T47D (cell line): ENCODE measurements around a stretch of chr16.

DNA sequence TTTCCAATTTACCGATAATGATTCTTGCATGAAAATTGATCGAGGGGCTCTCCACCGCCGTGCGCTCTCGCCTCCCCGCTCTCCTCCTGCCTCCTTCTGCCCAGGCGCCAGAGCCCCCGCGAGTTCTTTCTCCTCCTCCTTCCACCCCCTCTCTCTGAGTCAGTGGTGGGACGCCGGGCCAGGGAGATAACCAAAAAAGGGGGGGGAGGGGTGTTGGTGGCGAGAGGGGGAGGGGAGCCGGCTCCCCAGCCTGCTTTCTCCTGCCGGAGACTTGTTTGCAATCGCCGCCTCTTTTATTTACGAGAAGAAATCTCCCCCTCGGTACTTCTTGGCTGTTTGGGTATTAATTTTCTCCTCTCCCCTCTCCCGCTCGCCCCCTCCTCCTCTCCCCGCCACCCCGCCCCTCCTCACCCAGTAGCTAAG lies 57.9 kb upstream of the GSE1 start:
- RRBS: 7% methylated on average over 3 of the region's 23 CpGs

DNA sequence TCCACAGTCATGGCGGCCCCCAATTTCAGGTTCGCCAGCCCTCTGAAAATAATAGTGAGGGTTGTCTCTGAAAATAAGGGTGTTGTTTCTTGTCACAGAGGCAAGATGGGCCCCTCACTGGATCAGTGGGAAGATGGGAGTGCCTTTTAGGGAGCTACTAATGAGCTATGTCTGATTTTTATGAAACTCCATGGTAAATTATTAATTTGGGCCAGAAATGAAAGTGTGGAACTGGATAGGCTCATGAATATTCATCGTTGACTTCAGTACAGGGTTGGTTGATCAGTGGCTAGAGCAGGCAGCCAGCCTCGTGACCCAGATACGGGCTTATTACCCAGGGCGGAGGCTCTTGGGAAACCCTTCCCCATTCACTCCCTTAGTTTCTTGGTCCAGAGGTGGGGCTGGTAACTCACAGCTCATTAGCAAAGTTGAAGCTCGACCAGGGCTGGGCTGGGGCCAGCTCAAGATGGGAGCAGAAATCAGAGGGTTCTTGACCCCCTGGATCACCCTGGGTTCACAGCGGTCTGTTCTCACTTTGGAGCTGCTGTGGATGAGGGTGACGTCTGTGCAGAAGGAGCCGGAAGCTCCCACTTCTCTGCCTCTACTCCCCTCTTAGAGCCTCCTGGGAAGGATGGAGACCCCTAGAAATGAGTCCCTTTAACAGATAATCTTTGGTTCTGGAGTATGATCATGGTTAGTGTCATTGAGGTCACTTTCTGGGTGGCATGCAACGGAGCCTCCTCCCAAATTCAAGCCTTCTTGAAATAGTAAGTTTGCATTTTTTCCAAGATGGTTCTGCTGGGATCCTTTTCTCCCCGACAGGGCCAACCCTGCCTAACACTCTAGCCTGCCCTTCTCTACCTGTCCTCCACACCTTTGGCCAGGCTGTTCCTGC lies 44.6 kb upstream of the GSE1 start:
- RRBS: no CpG with 5 or more reads among the region's 12 CpGs

DNA sequence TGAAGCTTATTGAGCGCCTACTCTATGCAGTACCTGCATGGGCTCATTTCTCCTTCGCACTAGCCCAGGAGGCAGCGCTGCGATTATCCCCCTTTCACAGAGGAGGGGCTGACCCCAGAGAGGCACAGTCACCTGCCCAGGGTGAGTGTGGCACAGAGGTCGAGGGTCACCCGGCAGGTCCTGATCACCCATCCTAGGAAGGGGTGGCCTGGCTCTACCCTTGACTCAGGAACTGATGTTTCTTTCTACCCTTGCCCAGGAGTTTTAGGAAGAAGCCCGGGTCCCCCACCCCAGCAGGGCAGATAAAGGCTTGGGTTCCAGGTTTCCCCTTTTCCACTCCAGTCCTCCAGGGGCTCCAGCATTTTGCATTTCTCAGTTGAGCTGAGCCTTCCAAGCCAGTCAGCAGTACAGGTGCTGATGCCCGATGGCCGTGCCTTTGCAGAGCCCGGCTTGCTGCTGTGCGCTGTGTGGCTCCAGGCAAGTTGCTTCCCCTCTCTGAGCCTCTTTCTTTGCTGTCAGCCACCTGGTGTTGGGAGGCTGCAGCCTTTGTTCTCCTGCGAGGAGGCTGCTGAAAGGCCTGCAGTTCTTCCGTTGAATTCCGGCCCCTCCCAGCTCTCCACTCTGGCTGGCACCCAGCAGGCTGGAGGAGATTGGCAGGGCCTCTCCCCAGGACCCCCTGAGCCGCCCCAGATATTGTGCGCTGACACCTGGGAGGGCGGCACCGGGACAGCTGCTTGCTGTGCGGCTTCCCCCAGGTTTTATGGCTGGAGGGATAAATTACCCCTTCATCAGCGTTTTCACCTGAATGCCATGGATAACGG lies 35.4 kb upstream of the GSE1 start:
- RRBS: 90% methylated on average over 2 of the region's 21 CpGs

DNA sequence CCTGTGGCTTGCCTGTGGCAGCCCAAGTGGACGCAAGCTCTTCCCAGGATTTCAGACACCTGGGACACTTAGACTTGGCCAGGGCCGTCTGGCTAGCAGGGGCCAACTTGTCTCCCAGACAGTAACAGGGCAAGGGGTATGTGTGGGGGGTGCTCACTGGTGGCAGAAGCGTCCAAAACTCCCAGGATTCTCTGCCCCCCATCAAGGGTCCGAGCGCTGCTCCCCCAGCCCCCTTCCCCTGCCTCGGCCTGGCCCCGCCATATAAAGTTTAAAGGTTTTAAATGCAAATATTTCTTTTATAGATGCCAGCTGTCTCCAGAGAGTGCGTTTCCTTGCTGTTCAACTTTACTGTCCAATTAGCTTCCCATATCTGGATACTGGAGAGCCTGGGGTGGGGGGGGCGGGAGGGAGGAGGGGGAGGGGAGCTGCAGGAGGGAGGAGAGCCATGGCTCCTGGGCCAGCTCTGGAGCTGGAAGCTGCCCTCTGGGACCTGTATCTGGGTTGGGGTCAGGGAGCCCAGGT lies 6.4 kb upstream of the GSE1 start:
- RRBS: no CpG with 5 or more reads among the region's 9 CpGs

DNA sequence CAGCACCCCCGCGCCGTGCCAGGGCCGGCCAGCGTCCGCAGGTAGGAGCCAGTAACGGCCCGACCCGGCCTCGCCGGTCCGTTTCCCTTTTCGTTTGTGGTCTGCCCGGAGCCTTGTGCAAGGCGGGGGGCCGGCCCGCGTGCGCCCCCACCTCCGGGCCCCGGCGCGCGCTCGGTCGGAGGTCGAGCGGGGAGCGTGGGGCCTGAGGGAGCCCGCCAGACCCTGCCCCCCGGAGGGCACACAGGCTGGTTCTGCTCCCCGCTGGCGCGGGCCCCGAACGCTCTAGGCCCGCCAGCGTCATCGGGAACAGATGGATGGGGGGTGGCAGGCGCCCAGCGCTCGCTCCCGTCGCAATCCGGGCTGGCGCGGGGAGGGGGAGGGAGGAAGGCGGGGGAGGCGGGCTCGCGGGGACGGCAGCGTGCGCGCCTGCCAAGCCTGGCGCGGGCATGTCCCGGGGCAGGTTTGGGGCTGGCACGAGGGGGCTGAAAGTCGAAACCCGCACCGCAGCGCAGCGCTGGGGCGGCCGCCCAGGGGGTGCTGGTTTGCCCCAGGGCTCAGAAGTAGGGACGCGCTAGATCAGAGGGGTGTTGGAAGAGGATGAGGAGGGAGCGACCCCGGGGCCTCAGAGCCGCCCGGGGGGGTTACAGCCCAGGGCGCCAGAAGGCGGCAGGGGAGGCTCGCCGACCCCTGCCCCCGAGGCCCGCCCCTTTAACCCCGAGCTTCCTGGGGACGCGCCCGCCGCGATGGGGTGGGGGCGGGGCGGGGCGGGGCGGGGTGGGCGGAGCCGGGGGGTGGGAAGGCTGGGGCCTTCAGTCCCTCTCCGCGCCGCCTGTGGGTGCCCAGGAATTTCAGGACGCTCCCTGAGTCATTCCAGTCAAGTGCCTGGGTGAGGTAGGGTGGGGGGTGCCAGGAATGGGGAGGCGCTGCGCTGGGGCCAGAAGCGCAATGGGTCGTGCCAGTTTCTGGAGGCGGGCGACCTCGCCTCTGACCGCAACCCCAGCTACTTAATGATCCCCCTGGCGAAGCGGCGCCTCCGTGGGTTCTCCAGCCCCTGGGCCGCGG lies 1.3 kb upstream of the GSE1 start:
- RRBS: 1% methylated on average over 35 of the region's 108 CpGs

DNA sequence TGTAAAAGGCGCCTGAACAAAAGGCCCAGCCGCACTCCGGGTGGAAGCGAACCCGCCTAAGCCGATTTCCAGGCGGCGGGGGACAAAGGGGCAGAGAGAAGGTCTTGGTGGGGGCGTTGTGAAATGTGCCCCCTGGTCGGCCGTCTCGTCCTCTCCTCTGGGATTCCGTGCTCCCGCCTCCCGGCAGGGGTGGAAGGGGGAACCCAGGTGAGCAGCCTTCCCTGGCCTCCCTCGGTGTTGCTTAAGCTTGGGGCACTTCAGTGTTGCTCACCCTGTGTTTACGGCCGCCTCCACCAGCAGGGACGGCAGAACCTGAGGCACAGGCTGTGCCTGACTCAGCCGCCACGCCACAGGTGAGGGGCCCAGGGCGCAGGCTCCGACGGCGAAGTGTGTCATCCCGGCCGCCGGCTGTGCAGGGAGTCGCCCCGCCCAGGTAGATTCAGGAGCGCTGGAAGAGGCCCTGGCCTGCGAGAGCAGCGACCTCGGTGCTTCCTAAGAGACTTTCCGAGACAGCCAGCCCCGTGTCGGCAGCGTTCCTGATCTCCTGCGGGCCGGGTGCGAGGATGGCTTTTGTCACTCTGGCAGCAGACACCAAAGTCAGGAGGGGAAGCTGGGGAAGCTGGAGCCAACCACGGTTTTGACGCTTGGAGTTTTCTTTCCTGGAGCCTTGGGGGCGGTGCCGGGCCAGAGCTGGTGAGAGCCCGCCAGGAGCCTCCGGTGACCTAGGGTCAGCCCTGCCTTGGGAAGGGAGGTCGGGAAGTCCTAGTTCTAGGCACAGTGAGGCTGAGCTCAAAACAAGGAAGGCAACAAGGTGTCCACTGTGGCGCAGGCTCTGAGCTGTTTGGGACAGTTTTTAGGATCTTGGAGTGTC lies 2.0 kb downstream of the GSE1 start:
- RRBS: 10% methylated on average over 6 of the region's 49 CpGs

GRCh38 chr16:85628903-85629852 lies 16.1 kb downstream of the GSE1 start:
- RRBS: no CpG with 5 or more reads among the region's 22 CpGs

GRCh38 chr16:85798231-85798656 lies 1.1 kb downstream of the EMC8 start:
- RRBS: no CpG with 5 or more reads among the region's 14 CpGs

DNA sequence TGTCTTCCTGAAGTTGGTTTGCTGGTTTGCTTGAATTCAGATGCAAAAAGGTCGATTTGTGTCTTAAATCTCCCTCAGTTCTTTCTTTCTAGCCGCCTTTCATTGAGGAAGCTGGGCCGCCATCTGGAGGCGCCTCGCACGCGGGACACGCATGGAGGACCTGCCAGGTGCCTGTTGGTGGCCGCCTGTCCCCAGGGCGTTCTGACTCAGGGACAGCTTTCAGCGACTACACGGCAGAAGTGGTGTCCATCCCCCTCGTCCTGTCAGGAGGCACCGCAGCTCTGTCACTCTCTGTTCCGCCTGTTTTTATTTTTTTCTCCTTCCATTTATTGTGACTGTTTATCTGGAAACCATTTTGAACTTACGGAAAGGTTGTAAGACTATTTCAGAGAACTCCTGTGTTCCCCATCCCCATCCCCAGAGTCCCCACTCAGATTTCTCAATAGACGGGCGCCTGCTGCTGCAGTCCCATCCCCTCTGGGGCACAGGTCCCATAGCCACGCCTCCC lies 33.2 kb downstream of the COX4I1 start:
- RRBS: no CpG with 5 or more reads among the region's 19 CpGs

DNA sequence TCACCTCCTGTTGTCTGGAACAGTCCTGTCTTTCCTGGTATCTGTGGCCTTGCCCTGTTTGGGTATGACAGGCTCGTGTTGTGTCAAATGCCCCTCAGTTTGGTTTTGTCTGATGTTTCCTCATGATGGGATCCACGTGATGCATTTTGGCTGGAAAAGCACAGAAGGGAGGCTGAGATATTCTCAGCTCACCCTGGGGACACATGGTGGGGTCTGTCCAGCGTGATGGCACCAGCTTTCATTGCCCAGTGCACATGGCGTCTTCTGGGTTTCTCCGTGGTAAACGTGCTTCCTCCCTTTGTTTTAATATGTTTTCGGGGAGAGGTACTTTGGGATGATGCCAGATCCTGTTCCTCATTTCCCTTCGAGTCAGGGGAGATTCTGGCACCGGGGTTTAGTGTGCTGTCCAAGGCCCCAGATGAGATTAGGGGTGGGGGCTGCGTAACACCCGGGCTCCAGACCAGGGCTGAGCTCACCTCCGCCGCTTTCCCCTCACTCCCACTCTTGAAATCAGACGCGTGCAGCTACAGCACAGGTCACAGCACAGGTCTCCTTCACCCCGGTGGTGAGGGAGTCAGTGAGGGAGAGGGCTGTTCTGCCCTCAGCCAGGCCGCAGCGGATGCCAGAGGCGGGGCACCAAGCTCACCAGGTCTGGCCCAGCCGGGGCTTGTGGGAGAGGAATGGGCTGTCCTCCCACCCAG lies 33.8 kb downstream of the COX4I1 start:
- RRBS: 25% methylated on average over 8 of the region's 20 CpGs

DNA sequence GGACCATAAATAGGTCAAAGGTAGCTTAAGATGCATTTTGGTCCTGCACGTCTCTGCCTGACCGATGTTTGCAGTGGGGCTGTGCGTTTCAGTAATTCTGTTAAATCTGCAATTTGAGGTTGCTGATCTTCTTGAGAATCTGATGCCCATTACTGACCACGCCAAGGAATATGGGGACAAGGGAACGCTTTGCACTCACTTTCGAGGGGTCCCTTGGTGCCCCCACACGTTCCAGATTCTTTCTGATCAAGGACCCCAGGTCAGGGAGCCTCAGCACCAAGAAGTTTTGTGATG lies 5.4 kb downstream of the IRF8 start:
- RRBS: no CpG with 5 or more reads among the region's 7 CpGs

GRCh38 chr16:85954957-85955463 lies 56.0 kb downstream of the IRF8 start:
- RRBS: no CpG with 5 or more reads among the region's 12 CpGs

DNA sequence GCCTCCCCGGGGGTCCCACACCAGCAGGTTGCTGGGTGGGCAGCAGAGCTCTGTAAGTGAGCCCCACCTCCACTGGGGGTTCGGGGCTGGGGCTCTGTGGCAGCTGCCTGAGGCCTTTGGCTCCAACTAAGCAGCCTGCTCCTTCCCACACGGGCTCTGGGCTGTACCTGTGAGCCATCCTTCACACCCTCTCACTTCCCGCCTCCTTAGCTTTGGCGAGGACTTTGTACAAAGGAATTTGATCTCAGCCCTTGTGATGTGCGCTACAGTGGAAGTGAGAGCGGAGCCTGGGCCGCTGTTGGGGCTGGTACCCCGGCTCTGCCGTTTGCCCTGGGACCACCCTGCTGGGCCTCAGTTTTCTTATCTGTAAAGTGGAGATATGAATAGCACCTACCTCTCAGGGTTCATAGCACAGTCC lies 127.7 kb downstream of the IRF8 start:
- RRBS: no CpG with 5 or more reads among the region's 10 CpGs

DNA sequence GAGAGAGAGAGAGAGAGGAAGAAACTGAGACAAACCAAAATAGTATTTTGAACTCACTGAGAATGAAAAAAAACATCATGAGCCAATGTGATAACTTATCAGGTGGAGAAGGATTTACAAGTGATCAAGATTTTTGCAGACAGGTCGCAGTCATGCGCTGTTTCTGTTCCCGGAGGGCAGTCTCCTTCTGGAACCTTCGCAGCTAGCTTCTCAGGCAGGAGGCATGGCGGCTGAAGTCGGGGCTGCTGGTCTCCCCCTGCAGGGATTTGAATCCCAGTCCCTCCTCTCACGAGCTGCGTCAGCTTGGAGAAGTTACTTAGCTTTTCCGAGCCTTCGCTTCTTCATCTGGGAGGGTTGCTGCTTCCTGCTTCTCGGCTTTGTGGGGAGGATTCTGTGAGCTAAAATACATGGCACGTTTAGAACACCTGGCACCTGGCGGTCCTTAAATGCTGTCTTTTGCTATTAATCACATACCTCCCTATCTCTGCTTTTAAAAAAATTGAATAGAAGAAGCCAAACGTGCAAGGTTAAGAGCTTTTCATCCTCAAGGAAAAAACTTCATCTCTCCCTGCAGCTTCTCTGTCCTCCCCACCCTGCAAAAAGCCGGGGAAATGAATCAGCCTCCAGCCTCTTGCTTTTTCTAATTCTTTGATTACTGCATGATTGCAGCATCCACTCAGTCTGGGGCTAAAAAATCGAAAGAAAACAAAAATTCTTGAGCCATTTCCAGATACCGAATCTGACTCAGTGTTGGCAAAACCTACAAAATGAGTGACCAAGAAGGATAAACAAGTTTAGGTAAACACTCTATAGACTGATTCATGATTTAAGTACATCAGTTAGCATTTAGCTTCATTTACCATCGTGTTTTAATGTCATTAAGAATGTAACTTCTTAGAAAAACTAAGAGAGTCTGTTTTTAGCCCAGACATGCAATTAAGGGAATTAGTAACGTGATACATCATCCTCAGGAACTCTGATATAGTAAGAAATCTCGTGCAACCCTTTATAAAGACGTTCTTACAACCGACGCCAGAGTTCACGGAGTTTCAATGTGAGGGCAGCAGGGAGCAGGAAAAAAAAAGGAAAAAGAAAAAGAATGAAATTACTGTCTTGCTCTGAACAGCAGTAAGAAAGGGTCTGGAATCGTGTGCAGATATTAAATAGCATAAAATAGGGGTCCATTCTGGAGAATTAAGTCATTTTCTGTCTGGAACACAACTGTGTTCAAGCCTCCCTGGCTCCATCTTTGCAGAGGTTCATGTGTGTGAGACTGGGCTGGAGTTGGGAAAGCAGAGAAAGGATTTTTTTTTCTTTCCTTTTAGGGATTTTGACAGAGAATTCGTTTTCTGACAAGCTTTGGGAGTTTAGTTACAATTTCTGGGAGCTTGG lies 287.4 kb upstream of the FOXF1 start:
- RRBS: no CpG with 5 or more reads among the region's 26 CpGs

DNA sequence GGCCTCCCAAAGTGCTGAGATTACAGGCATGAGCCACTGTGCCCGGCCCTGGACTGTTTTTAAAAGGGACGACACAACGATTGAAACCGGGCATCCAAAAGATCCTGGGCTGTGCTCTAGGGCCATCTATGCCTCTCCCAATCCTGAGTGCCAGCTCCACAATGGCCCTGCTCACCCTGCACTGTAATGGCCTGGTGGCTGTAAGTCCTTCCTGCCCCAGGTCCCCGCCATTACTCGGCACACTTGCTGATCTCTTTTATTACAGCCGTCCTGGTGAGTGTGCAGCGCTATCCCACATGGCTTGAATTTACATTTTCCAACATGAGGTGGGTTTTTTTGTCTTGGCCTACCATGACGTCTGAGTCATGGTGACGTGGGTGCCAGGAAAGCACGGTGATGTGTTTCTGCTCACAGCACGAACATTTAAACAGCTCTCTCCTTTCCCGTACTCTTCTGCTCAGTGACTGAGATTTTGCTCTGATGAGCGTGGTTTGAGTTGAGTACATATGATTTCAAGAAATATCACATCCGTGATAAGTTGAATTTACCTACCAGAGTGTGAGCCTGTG lies 55.2 kb upstream of the FOXF1 start:
- RRBS: no CpG with 5 or more reads among the region's 15 CpGs

GRCh38 chr16:86462616-86463154 lies 47.6 kb upstream of the FOXF1 start:
- RRBS: no CpG with 5 or more reads among the region's 13 CpGs

- RRBS: 13% methylated on average over 4 of the region's 23 CpGs
These were observed 2.1 kb downstream of the FOXC2 start for GRCh38 chr16:86568736-86569114.

GRCh38 chr16:86571255-86572081 lies 4.8 kb downstream of the FOXC2 start:
- RRBS: no CpG with 5 or more reads among the region's 22 CpGs

- RRBS: no CpG with 5 or more reads among the region's 11 CpGs
These were observed 61.2 kb downstream of the FOXL1 start for GRCh38 chr16:86639545-86639927.

GRCh38 chr16:86984790-86985198 lies 332.4 kb downstream of the C16orf95 start:
- RRBS: no CpG with 5 or more reads among the region's 11 CpGs